ENCODE measurements around a stretch of chr1.

- PRO-cap = no peak
Observed at GRCh38 chr1:117339850-117340375, 27.3 kb upstream of the MAN1A2 start.

GRCh38 chr1:117365540-117366586 lies 1.4 kb upstream of the MAN1A2 start:
- PRO-cap = no peak

GRCh38 chr1:117612736-117613885 lies 7.3 kb downstream of the TENT5C start:
- PRO-cap = no peak

GRCh38 chr1:117658760-117659342 lies 53.0 kb downstream of the TENT5C start:
- PRO-cap = no peak

- PRO-cap = bidirectional peak, plus-strand start at chr1:117664640, minus-strand start at chr1:117664464
Observed at GRCh38 chr1:117664063-117664912, 58.4 kb downstream of the TENT5C start.

- PRO-cap = no peak
Observed at GRCh38 chr1:117671907-117672192, 66.0 kb downstream of the TENT5C start.

DNA sequence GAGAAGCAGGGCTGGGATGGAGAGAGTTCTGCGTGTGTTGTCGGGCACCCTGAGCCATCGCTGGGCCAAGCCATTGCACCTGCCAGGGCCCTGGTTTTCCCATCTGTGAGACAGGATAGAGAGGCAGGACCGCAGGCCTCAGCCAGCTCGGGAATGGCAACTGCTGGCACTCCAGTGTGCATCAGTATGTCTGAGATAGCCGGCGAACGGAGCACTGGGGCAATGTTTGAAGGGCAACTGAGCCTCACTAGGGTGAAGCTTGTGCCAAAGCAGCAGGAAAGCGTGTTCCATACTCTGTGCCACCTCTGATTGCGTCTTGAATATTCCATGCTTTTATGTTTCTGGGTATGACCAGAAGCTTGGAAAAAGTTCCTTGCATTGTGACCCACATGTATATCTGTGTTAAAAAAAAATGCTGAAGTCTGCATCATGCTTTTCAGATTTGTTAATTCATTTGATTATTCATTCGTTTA lies 67.0 kb downstream of the TENT5C start:
- PRO-cap = no peak

GRCh38 chr1:117682356-117682866 lies 76.6 kb downstream of the TENT5C start:
- PRO-cap = no peak

- PRO-cap = unidirectional peak, plus-strand start at chr1:117735269
Observed at GRCh38 chr1:117735041-117735487, 129.2 kb downstream of the TENT5C start.

DNA sequence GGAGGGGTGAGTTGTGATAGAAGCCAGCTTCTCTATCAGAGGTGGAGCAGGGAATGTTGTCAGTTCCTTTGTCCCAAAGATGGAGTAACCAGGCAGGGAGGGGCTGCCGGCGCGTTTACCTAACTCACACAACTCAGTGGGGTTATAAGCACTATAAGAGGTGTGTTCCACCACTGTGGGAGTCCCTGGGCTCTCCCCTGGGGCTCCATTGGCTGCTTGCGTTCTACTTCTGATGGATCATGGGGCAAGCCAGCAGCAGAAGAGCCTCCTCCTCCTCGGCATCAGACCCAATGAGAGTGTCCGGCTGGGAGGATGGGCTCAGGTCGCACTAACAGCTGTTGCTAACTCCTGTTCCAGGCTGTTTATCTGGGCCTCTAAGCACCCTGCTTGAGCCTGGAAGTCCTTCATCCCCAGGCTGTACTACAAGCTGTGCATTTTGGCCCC lies 108.5 kb downstream of the GDAP2 start:
- PRO-cap = no peak

- PRO-cap = no peak
Observed at GRCh38 chr1:117907267-117907652, 22.2 kb downstream of the GDAP2 start.

GRCh38 chr1:118028242-118028770 lies 98.8 kb downstream of the WDR3 start:
- PRO-cap = no peak

- PRO-cap = no peak
Observed at GRCh38 chr1:119032981-119033413, 44.9 kb upstream of the TBX15 start.

DNA sequence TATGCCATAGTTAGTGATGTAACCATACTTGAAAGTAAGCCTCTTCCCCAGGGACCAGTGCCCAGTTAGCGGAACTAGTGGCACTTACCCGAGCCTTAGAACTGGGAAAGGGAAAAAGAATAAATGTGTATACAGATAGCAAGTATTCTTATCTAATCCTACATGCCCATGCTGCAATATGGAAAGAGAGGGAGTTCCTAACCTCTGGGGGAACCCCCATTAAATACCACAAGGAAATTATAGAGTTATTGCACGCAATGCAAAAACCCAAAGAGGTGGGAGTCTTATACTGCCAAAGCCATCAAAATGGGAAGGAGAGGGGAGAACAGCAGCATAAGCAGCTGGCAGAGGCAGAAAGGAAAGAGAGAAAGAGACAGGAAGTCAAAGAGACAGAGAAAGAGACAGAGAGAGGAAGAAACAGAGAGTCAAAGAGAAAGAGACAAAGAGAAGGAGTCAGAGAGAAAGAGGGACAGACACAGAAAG lies 37.0 kb upstream of the WARS2 start:
- PRO-cap = no peak

DNA sequence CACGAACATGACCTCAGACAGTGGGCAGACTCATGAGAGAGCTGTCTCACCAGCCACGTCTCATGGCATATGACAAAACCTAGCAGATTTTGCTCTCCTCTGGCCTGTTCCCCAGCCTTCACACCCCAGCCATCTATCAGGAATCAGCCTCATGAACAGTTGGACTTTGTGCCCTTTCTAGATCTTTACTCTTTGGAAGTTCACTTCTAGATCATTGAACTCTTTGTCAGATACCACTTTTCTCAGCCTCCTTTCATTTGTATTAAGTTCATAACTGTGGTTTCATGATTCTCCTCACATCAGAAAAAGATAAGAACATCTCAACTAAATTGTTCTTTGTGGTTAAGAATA lies 14.2 kb upstream of the HSD3B1 start:
- PRO-cap = no peak

DNA sequence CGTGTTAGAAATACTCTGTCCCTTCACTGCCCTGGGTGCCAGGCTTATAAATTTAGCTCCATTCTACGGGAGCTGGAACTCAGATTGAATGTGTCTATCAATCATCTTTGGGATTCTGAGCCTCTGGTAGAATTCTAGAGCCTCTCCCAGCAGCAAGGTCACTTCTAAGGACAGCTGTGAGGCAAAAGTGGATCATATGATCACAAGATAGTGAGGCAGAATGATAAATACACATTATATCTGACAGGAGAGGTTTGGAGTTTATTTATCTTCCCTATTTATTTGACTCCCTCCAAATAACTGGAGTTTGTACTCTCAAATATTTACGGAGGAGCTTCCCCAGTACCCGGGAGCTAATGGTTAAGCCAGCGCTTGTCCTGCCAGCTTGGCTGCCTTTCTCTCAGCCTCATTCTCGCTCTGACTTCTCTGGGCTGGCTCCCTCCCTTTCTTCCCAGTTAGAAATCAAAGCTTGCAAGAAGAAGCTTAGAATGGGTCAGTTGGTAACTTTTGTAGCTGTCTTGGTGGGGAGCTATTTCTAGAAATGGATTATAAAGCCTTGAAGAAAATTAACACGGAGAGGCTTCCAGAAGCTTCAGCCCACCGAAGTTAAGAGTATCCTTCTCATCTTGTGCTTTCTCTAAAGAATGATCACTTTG lies 2.3 kb downstream of the HMGCS2 start:
- PRO-cap = no peak

- PRO-cap = no peak
Observed at GRCh38 chr1:119772772-119773290, 4.1 kb upstream of the HMGCS2 start.

DNA sequence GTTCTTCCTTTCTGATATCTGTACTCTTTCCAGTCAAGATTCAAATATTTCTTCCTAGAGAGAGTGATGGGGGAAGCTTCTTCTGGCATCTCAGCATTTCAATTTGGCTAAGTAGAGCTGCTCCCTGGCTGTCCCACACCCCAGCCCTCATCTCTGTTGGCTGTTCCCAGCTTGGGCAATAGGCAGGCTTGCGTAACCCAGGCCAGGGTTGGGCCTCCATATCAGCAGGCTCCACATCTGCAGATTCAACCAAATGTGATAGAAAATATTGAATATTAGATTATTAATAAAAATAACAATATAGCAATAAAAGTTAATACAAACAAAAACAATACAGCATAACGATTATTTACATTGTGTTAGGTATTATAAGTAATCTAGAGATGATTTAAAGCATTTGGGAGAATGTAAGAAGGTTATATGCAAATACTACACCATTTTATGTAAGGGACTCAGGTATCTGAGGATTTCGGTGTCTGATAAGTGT lies 15.9 kb upstream of the HMGCS2 start:
- PRO-cap = no peak

DNA sequence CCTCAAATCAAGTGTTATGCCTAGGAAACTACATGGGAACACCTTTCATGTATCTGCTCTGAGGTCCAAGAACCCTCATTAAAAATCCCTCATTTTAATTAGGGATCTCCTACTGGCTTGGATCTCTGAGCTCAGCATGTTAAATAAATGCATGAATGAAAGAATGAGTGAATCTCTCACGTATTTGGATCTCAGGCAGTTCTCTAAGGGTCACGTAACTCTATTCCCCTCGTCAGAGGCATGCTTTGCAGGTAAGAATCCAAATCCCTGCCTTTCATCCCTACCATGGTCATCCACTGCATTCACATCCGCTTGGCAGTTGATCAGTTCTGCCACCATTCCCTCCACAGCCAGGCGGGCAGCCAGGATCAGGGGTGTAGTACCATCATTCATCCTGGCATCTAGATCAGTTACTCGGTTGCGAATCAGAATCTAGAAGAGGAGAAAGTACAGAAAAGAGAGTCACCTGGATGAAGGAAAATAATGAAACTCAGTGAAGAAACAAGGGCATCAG lies 21.9 kb upstream of the ADAM30 start:
- PRO-cap = no peak

DNA sequence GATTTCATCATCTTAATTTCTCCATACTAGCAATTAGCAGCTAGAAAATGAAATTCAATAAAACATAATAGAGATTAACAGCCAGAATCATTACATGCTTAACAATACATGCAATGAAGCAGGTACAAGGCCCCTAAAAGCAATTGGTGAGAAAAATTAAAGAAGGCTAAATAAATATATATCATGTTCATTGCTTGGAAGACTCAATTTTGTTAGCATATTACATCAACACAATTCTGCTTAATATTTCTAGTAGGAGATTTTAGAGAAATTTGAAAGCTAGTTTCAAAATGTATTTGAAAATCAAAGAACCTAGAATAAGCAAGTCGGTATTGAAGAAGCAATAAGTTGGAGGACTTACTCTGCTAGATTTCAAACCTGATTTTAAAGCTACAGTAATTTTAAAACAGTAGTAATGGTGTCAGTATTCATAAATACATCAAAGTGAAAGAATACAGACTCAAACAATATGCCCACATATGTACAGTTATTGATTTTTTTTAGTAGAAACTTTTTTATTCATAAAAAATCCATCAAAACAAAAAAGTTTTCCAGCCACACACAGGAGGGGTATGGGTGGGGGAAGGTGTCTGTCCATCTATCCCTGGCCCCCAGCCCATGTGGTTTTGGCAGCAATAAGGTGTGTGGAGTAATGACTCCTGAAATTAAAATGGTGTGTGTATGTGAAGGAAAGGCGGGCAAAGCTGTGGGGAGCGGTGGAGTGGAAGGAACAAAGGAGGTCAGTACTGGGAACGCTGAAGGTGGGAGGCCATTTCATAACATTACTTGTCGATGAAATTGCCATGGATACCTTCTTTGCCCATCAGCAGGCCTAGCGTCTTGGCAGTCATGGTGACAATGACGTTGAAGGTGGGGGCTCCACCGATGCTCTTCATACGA lies 18.3 kb downstream of the NBPF8 start:
- PRO-cap = no peak

All from natural killer cell (primary cell).